Right common carotid artery plus branches (tissue), 1 donor: ENCODE measurements around the gene AREG.

DNA sequence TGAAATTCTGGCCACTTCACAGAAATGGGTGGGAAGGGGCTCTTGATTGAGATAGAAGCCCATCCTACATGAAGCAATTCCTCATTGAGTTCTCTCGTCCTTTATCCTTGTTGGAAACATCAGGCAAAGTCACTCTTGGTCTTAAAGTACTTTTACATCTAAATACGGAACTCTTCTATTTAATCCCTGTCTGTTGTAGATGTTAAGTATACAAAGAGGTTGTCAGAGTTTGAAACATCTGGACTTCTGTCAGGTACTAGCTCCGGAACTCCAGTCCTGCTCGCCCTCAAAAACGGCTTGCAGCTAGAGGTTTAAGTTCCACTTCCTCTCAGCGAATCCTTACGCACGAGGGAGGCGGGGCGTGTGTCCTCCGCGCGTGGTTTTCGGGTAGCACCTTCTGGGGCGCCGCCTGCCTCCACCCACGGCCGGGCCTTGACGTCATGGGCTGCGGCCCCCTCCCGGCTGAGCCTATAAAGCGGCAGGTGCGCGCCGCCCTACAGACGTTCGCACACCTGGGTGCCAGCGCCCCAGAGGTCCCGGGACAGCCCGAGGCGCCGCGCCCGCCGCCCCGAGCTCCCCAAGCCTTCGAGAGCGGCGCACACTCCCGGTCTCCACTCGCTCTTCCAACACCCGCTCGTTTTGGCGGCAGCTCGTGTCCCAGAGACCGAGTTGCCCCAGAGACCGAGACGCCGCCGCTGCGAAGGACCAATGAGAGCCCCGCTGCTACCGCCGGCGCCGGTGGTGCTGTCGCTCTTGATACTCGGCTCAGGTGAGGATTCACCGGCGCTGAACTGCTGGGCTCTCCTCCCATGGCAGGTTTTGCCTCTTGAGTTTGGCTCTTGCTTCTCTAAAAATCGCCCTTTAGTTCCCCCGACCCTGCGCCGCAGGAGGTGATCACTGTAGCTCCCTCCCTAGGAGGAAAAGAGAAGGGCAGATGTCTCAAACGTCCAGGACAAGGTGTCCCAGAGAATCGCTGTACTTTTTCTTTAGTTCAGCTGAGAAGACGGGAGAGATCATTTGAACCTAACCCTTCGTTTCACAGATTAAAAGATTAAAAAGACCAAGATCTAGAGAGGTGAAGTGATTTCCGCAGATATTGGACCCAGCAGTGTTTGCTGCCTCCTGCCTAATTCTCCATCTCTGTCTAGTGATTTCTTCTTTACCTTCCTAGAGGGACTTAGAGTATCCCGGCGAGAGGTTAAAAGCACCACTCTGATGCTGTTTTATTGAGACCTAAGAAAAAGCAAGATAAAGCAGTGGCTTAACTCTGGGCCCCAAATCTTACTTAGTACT is at the start of gene AREG:
TSS of gene AREG (plus strand) at position 499 of the 1,293 bp plus-strand sequence.
- PRO-cap = bidirectional peak, plus-strand start at position 499 of the sequence, minus-strand start at position 299 of the sequence; unidirectional peak, minus-strand start at position 613 of the sequence

DNA sequence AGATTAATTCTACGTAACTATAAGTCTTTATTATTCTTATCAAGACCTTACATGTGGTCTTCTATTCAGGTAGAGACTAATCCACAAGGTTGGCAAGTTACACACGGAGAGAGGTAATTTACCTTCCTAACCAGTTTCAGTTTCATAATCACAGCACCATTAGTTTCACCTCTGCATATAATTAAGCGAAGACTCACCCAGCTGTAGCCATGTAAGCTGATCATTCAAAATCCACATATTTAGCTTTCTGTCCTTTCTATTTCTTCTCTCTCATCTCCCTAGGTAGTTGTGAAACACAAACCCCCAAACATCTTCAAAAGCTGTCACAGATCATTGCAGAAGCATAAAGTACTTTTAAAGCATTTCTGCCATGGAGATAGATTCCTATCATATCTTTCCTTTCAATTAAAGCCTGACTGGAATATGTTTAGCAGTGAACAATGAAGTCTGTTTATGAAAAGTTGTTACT is 78.5 kb downstream of the BTC start:
- PRO-cap = no peak

DNA sequence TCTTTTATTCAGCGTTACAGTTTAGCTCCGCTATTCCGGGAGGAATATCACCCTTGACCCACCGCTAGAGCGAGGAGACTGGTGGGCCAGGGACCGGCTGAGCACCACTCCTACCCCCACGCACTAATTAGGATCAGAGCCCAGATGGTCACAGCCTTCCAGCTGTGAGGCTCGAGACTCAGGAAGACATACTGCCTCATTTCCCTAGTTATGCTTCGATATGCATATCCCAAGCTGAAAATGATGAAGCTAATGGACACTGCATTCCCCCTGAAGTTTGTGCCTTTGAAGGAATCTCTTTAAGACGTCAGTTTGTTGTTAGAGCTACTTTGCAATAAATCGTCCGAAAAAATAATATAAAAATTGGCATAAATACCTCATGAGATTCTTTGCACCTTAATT is 2.1 kb downstream of the PARM1 start:
- PRO-cap = no peak

DNA sequence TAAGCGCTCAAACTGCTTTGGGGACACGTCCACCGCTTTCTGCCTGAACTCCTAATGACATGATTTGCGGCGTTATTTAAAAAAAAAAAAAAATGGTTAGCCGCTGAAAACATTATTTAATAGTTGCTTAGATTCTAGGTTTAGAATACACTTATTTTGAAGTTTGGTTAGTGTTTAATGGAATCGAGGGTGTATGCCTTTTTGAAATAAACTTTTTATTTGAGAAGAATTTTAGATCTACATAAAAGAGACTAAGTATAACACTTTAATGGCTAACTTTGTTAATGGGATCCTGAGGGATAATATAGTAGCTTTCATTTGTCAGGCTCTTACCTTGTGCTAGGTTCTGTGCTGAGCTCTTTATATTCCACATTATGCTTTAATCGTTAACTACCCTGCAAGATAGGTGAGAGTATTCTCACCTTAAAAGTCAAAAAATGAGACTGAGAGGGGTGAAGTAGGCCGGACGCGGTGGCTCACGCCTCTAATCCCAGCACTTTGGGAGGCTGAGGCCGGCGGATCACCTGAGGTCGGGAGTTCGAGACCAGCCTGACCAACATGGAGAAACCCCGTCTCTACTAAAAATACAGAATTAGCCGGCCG is 1.3 kb downstream of the USO1 start:
- PRO-cap = no peak

DNA sequence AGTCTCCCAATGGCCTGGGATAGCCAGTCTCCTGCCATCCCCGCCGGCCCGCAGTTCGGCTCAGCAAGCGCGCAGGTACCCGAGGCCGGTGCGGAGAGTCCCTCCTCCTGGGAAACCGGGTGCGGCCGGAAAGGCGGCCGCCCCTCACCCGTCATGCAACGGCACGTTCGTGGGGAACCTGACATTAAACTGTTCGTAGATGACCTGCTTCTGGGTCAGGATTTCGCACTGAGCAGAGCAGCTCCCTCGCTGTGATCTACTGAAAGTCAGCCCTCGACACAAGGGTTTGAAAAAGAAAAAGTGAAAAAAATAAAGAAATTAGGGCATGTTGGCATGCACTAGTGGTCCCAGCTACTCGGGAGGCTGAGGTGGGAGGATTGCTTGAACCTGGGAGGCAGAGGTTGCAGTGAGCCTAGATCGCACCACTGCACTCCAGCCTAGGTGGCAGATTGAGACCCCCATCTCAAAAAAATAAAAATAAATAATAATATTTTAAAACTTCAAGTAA is 15.9 kb downstream of the PPEF2 start:
- PRO-cap = no peak

DNA sequence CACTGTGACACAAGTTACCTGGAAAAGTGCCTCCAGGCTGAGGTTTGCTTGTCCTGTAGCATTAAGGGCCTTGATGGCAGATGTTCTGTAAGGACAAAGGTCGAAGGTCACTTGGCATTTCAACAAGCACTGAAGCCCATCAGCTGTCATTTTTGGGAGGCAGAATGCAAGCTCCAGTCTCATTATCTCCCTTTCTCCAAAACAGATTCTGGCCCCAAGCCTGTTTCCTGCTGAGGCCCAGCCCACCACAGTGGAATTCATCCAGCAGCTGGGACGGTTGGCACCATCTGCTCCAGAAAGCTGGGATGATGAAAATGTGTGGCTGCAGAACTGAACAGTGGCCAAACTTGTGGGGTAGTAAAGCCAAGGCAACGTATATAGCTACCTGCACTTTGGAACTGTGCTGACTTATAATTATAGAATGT is 17.7 kb upstream of the PPEF2 start:
- PRO-cap = no peak

DNA sequence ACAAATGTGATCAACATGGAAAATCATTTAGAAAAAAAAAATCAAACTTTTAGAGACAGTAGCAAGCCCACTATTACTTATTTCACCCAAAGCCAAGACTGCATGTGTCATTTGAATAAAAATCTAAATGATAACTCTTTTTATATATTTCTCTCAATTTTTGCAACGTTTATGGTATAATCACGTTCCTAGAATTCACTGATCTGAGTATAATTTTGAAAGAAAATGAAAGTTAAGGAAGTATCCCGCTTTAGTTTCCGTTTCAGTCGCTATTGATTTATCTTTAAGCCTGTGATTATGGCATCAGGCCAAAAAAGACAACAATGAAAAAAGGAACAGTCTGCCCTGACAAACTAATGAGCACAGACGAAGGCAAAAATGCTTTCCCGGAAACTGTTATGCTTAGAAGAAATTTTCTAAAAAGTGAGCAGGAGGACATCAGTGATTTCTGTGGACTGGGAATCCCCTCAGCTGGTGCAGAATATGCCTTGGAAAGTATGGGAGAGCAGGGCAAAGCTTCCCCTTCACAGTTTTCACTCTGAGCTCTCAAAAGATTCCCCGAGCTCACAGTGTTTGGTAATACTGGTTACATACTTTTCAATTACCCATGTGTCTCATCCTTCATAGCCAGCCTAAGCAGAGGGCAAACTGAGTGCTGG is 5.0 kb upstream of the CXCL10 start:
- PRO-cap = no peak

GRCh38 chr4:76160672-76161320 is 12.6 kb upstream of the NUP54 start:
- PRO-cap = no peak

DNA sequence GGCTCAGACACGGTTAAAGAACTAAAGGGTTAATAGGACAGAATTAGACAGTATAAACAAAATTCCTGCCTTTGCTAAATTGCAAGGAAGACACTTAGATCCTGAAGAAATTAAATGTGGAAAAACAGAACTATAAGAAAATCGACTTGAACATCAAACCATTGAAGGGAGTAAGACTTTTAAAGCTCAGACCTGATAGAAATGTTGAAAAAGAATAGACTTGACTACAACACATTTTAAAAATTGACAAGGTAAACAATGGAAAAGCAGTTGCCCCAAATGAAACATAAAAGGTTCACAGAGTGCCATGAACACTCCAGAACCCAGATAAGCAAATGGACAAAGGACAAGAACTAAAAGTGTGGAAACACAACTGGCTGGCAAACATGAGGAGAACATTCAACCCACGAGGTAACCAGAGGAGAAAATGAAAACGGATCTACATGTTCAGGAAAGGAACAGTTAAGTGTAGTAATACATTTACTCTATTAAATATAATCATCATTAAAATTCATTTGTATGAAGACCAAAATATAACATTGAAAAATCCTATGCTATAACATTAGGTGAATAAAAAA is 26.5 kb downstream of the SCARB2 start:
- PRO-cap = no peak

GRCh38 chr4:76210657-76210943 is 3.0 kb downstream of the SCARB2 start:
- PRO-cap = no peak

DNA sequence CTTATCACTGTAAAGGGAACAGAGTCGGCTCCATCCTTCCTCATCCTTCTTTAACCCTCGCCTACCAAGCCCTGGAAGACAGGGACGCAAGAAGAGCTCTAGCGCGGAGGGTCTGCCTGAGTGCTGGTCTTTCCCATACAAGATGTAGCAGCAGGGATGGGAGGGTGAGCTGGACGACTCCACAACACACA is 513 bp downstream of the SCARB2 start:
- PRO-cap = no peak

- PRO-cap = no peak
Observed at GRCh38 chr4:76216869-76217829, 3.5 kb upstream of the SCARB2 start.

- PRO-cap = no peak
Observed at GRCh38 chr4:76255989-76256561, 4.6 kb downstream of the FAM47E start.

DNA sequence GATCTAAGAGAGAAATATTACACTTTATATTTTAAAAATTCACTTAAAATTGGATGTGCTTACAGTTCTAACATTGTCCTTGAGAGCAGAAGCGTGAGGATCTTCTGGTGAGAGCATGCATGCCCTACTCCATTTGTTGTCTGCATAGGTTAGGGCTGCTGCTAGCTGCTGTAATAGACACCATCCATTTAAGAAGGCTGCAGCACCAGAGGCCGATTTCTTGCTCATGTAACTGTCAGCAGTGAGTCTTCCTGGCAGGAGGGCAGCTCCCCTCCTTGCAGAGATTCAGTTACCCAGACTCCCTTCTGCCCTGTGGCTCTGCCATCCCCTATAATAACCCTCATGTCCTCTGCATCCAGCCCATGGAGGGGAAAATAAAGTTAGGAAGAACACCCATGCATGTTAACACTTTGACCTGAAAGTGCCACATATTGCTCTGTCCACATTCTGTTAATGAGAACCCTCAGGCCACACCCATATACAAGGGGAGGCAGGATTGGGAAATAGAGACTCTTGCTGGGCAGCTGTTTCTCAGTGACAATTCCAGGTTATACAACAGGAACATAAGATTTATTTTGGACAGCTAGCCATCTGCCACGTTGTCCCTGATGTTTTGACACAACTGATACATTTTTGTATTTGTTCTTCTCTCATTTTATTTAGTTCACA is 5.4 kb downstream of the STBD1 start:
- PRO-cap = no peak

- PRO-cap = no peak
Observed at GRCh38 chr4:76453832-76454341, 18.9 kb downstream of the SHROOM3 start.

GRCh38 chr4:76571236-76571467 is 136.1 kb downstream of the SHROOM3 start:
- PRO-cap = no peak

DNA sequence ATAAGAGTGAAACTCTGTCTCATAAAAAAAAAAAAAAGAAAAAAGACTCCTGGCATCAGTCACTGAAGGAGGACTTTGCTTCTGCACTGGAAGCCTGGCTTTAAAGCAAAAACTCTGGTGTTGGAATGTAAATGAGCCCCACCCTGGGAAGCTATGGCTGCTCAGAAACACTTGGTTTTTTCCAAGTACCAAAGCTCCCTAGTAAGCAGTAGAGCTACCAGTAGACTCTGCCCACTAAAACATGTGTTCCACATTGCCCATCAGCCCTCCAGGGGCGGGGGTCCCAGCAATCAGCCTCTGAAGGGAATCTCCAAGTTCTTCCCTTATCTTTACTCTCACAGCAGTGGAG is 154.4 kb downstream of the SHROOM3 start:
- PRO-cap = no peak

- PRO-cap = no peak
Observed at GRCh38 chr4:76590694-76591408, 155.8 kb downstream of the SHROOM3 start.

DNA sequence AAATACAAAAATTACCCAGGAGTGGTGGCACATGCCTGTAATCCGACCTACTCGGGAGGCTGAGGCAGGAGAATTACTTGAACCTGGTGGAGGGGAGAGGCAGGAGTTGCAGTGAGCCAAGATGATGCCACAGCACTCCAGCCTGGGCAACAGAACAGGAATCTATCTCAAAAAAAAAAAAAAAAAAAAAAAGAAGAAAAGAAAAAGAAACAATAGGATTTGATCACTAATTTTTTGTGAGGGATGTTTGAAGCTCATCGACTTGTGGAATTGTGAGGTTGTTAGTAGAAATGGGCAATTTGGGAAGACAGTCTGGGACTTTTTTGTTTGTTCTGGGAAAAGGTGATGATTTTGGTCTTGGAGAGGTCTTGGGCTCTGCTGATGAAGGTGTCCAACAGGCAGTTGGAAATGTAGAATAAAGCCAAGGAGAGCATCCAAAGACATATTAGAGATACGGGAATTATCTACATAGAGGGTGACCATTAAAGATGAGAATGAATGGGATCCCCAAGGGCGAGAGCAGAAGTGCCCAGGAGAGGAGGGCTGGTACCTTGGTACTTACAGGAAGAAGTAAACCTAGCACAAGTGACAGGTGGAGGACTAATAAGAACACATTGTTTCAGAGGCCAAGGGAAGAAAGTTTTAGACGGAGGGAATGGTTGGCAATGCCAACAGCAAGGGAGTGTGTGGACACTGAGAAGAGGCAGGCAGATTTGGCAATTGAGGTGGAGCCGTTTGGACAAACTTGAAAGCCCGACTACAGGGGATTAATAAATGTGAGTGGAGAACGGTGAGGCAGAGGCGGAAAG is 185.1 kb downstream of the SHROOM3 start:
- PRO-cap = no peak

DNA sequence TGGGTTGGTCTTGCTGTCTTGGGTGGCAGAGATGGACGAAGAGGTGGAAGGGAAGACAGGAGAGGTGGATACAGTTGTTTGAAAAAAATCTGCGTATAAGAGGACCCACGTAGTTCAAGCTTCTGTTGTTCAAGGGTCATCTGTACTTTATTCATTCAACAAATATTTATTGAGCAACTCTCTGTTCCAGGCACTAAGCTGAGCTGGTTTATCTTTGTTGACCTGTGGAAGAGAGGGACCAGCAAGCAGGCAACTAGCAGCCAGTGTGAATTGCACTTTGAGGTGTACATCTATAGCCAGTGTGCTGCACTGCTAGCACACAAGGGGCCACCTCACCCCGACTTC is 191.4 kb downstream of the SOWAHB start:
- PRO-cap = no peak